ENCODE data around the genes NT5C1A and ZFP69B.

- PRO-cap: no peak
Observed at GRCh38 chr1:39564873-39565354, 11.7 kb downstream of the PABPC4 start.

DNA sequence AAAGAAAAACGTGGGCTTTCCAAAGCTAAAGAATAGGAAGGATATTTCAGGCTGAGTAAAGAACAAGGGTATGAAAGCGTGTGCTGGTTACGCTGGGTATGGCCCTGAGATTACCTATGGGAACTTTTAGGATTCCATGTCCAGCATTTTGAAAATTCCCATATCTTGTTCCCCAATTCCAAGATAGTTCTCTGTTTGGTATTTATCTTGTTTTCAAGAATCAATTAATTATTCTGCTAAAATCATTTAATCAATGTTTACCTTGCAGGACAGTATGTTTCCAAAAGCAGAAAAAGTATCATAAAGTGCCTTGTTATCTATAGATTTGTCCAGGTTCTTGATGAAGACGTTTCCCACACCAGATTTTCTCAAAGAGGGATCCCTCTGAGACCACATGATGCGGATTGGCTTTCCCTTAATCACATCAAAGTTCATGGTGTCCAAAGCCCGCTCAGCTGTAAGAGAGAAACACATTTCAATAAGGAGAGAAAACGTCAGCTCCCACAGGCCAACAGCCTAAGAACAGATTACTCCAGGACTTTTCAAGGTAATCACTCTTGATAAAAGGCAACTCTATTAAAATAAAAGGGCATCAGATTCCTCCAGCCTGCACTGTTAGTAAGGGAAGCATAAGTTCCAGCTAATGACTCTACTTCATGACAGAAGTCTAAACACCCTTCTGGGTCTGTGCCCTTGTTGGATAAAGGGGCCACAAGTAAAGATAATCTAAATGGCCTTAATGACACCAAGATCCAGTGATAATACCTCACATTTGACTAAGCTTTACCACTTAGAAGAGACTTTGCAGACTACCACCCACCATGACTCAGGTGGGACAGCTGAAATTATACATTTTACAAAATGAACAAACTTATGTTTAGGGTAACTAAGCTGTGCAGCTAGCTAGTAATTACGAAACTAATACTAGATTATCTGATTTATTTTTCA lies 4.2 kb downstream of the PABPC4 start:
- PRO-cap: no peak

GRCh38 chr1:39625977-39626416 lies 13.4 kb downstream of the HEYL start:
- PRO-cap: no peak

GRCh38 chr1:39632683-39633298 lies 6.7 kb downstream of the HEYL start:
- PRO-cap: bidirectional peak, plus-strand start at chr1:39633121, minus-strand start at chr1:39632970

GRCh38 chr1:39671933-39672363 lies at the start of gene NT5C1A:
Gene NT5C1A (minus strand): TSS chr1:39672107.
- PRO-cap: no peak

DNA sequence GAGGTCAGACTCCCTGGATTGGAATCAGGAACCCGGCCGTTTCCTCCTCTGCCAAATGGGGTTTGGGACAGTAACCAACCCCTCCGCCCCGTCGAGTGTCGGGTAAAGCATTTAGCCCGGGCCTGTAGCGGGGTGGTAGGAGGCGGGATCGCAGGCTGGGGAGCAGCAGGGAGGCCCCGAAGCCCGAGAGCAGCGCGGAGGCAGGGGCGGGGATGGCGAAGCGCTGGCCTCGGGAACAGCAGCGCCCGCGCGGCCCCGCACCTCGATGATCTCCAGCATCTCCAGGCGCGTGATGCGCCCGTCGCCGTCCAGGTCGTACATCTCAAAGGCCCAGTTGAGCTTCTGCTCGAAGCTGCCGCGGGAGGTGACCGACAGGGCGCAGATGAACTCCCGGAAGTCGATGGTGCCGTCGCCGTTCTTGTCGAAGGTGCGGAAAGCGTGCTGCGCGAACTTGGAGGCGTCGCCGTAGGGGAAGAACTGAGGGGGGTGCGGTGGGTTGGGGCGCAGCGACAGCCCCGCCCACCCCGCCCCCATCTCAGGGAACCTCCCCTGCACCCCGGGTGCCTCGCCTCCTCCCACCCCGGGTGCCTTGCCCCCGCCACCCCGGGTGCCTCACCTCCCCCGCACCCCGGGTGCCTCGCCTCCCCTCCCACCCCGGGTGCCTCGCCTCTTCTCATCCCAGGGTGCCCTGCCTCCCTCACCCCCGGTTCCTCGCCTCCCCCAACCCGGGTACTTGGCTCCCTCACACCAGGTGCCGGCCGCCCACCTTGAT lies 7.4 kb downstream of the HPCAL4 start:
- PRO-cap: no peak

GRCh38 chr1:39849398-39850051 lies 33.8 kb downstream of the TRIT1 start:
- PRO-cap: no peak

DNA sequence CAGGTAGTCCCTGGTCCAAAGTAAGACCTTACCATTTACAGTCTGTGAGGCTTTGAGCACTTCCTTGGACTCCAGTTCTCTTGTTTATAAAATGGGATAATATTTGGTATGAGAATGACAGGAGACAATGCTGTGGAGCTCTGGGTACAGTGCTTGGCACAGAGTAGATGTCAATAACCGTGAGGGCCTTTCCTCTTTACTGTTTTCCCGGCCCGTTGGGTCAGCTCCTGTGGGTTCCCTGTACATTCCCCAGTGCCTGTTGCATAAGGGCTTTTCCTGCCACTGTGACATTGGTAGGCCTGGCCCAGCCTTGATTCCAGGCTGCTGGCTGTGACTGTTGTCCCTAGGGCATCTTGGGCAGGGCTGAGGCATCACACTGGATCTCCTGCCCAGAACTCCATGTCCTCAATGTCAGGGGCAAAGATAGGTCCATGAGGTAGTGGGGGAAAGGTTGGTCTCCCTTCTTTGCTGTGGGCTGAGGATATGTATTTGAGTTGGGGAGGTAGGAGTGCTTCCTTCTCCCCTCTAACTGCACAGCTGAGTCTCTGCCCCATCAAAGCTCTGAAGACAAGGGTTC lies 25.8 kb upstream of the MYCL start:
- PRO-cap: no peak

DNA sequence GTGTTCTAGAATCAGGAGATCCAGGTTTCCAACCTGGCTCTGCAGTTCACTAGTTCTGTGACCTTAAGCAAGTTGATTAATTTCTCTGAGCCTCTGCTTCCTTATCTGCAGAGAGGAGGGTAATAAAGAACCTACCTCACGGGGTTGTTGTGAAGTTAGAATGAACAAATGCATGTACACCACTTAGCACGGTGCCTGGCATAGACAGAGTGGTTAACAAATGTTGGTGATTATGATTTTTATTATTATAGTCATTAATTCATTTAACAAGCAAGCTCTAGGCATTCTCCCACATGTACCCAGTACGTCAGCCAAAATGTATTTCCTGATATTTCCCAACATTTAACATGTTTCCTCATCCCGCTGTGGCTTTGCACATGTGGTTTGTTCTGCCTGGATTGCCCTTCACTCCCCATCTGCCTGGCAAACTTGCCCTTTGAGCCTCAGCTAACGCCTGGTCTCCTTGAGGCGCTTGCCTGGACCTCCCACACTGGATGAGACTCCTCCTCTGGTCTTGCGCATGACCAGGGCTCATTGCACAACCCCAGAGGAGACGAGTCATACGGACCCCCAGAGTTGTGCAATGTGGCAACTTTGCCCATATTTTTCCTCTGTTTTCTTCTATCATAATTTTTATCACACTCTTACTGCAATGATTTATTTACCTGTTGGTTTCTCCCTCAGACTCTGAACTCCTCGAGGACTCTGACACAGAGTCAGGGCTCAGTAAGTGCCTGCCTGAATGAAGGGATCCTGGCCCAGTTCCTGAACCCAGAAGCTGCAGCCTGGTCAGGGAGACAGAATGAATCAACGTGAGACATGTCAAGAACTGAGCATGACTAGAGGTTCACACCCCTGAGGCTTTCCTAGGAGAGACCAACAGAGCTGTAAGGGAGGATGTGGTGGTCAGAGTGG lies 20.7 kb upstream of the MFSD2A start:
- PRO-cap: bidirectional peak, plus-strand start at position 537 of the sequence, minus-strand start at position 438 of the sequence

DNA sequence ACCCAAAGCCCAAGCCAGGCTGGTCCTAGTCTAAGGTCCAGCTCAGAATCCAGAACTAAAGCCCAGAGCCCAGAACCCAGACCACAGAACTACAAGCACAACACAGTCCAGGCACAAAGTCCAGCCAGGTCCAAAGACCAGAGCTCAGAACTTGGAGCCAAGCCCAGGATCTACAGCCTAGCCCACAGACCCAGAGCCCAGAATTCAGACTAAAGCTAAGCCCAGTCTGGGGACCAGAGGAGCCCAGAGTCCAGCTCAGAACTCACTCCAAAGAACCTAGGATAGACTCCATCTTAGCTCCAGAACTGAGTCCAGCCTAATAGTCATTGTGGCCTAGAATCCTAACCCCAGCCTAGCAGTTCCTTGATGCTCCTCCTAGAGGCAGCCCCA lies 17.8 kb upstream of the MFSD2A start:
- PRO-cap: no peak

DNA sequence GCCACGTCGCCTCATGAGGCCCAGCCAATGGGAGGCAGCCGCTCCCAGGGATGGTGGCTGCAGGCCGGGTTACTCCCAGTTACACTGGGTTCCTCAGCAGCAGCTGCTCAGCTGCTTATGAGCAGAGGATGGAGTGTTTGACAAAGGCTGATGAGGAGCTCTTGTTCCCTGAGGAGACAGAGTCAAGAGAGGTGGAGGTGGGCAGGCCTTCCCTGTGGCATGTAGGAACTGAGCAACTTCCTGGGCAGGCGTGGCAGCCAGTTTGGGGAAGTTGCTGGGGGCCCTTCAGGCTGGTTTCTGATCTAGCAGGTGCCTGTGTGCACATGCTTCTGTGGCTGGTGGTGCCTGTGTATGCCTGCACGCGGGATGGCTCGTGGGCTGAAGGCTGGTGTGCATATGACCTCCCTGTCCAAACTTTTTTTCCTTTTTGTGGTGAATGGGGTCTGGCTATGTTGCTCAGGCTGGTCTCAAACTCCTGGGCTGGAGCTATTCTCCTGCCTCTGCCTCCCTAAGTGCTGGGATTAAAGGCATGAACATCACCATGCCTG lies 5.7 kb downstream of the MFSD2A start:
- PRO-cap: unidirectional peak, plus-strand start at position 78 of the sequence

DNA sequence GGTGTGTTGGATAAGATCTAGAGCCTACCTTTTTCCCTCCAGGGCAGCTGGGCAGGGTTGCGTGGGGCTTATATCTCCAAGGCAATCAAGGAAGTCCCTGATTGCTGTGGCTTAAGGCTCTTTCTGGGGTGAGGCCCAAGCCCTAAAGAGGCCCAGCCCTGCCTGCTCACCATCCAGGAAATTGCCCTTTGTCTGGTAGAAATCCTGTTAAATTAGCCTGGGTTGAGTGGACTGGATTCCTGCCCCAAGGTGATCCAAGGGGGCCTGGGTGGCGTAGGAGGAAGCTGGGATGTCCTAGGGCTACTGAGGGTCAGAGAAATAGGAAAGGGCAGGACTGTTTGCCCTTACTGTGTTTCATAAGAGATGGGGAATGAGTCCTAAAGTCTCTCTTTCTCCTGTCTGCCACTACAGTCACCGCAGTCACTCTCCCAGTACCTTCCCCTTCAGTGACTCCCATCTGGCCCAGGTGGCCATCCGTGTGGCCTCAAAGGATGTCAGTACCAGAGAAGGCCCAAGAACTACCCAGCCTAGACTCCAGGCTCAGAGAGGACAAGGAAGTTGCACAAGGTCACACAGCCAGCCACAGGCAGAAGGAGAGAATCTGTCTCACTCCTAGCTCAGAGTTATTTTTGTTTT lies 25.8 kb downstream of the MFSD2A start:
- PRO-cap: no peak

- PRO-cap: no peak
Observed at GRCh38 chr1:40380048-40380356, 6.5 kb downstream of the SMAP2 start.

DNA sequence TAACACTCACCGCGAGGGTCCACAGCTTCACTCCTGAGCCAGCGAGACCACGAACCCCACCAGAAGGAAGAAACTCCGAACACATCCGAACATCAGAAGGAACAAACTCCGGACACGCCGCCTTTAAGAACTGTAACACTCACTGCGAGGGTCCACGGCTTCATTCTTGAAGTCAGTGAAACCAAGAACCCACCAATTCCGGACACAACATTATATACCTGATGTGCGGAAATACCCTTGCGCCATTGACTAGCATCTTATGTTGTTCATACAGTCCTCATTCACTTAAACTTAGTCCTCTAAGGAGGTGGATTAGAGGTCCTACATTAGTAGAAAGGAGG lies 15.4 kb downstream of the SMAP2 start:
- PRO-cap: no peak

DNA sequence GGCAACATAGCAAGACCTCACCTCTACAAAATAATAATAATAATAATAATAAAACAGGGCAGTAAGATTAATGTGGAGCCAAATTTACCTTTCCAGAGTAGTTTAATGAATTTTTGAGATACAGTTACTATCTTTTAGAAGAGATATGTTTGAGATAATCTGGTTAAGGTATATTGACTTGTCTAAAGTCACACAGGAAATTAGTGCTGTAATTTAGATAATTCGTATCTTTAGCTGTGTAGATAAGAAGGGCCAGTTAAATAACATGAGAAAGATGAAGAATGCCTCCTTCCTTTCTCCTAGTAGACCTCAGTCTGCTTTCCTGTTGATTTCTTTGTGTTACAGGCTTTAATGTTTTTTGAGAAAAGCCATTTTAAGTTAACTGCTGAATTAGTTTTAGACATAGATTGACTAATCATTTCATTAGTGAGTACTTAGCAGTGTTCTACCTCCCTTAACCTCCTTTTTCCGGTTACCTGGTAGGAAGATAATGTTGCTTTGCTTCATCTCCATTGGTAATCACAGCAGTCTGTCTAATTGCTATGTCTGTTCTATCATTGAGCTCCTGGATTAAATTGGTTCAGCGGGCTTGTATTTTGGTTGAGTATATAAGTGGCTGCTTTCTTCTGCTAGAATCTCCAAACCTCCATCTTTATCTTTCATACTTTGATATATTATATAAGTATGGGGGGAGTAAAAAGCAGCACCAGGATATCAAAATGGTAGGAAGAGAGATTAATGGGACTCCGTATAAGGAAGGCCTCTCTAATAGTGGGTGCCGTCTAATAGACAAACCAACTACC lies 22.2 kb downstream of the SMAP2 start:
- PRO-cap: no peak

DNA sequence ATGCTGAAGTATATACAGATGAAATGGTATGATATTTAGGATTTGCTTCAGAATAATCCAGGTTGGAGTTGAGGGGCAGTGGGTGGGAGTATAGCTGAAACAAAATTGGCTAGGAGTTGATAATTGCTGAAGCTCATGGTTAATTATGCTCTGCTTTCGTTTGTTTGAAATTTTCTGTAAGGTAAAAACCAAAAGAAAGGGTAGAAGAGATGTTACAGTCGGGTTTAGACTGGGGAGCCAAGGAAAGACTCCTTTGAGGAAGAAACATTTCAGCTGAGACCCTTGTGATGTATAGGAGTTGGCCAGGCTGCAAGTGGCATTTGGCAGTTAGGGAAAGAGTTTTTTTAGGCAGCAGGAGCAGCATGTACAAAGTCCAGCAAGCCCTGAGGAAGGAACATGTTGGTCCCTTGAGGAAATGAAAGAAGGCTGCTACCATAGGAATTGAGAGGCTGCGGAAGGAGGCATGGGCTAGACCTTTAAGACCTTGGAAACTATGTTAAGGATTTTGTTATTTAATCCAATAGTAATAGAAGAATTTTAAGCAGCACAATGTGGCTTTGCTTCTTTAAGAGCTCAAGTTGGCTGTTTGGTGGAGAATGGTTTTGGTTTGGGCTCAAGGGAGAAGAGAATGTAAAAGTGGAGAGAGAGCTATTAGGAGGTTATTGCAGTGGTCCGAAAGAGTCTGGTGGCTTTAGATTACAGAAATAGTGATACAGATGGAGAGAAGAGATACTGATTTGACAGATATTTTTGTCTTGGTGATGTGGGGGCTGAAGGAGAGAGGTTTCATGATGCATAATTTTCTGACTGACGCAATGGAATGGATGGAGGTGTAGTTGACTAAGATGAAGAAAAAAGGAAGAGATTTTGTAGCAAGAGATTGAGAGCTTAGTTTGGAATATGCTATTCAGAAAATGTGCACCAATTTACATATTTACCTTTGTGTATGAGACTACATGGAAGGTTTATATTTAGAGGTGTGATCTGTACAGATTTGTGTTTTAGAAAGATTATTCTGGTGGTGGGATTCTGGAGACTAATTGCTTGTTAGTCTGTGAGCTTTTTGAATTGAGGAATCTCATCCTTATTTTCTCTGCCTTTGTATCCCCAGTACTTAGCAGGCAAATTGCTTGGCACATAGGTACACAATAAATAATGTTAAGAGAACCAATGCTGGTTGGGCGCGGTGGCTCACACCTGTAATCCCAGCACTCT lies 26.7 kb downstream of the SMAP2 start:
- PRO-cap: no peak

DNA sequence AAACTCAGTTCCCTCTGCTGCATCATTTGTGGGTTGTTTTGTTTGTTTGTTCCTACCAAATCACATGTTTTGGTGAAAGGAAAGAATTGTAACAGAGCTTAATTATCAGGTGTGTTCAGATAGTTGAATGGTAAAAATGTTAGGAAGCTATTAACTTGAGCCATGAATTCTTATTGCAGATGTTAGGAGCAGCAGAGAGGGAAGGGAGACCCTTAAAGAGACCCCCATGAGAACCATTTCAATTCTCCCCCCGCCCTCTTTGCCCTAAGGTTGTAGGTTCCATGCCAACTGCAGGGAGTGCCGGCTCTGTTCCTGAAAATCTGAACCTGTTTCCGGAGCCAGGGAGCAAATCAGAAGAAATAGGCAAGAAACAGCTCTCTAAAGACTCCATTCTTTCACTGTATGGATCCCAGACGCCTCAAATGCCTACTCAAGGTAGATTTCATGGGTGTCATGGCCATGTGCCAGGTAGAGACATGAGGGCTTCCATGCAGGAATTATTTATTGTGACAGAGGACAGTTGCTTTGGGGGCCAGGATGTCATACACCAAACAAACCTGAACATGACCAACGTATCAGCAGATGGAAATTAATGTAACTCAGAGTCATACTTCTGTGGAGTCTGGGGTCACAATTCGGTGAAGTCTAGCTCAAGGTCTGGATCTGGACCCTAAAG lies 34.2 kb upstream of the ZFP69B start:
- PRO-cap: no peak

DNA sequence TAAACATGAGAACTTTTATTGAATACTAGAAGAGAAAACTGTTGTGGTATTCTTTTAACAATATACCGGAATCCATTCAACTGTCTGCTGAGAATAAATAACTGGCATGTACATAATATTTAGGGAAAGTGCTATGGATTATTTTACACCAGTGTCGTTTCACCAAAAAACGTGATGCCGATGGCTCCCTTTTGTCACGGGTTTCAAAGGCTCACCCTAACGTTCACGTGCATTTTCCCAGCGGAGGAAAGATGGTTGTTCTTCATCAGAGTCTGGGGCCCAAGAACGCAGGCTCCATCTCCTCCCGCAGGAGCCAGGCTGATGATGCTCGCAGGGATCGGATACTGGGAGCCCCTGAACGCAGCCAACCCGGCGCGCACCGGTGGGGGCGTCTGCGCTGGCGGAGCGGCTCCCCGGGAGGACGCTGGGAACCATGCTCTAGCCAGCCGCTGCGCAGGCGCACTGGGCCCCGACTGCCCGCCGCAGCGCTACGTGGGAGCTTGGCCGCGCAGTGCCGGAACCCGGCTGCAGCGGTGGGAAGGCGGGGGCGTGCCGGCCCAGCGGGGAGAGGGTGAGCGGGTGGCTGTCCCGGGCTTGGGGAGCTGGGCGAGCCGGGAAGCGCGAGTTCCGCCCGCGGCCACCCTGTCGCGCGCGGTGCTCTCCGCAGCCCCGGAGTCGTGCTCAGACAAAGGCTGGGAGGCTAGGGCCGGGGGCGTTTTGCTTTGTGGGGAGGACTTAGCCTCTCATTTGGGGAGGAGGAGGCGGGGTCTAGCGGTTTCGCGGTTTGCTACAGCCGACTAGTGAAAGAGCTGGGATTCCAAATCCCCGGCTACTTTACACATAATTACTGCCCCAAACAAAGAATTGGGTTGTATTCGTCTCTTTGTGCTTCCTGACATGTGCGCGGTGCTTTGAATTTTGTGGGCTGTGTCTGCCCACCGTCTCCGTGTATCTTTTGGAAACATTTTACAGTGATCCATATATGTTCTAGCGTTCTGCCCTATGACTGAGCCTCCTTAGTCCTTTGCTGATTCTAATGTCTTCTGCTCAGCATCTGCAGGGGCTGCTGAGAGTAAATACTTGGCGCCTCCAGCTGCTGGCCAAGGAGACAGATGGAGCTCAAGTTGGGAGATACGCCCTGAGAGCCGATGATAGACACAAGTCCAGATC lies at the start of gene ZFP69B:
Gene ZFP69B (plus strand): TSS at position 872 of the 1,170 bp plus-strand sequence.
- PRO-cap: unidirectional peak, plus-strand start at position 268 of the sequence; bidirectional peak, plus-strand start at position 539 of the sequence, minus-strand start at position 475 of the sequence; bidirectional peak, plus-strand start at position 688 of the sequence, minus-strand start at position 687 of the sequence

DNA sequence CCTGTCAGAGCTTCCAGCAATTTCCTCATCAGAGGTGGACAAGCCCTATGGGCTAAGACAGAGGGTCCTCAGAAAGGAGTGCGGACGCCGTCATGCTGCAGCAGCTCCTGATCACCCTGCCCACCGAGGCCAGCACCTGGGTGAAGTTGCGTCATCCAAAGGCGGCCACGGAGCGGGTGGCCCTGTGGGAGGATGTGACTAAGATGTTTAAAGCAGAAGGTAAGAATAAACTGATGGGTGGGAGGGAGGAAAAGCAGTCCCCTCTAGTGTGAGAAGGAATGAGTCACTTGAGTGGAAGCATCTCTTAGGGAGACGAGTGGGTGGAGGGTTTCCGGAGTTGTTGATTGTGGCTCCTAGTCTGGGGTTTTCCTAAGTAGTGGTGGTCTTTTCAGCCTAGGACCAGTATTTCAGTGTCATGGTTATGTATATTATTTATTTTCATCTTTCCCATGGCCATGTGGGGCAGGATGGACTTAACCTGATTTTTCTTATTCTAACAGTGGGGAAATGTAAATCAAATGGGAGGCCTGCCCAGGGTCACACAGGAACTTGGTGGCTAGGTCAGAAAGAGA lies 680 bp downstream of the ZFP69B start:
- PRO-cap: no peak

DNA sequence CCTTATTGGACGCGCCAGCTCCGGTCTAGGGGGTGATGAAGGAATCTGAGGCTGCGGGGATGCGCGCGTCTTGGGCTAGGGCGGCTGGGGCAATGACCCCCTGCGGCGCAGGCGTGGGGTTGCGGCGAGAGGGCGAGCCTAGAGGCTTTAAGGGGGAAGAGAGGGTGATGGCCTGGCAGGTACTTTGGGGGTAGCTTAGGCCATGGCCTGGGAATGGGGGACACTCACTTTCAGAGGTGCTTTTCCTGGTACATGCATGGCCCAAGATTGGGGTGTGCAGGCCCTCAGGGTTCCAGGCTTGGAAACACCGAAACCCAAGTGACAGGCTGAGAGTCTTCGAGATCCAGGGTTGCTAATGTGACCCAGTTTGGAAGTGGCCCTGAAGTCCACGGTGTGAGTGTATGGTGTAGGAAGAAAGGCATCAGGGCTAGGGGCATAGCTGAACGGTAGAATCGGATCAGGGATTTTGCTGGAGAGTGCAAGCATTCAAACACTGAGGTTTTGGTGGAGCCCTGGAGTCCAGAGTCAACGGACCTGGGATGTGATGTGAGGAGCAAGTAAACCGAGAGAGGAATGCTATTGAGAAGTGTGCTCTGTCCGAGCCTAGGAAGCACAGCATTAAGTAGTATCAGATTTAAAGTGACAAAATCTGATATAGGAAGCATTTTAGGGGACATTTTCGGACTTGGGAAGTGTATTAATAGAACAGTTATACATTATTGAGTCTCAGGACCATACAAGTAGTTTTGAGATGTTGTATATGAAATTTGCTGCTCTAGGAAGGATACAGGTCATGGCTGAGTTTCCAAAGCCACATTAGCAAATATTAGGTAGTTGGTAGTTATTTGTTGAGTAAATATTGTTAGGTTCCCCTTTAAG lies 904 bp downstream of the NFYC start:
- PRO-cap: bidirectional peak, plus-strand start at position 35 of the sequence, minus-strand start outside the sequence

Measured in fallopian tube (tissue), 1 donor.